Breast (tissue), 4 donors: ENCODE measurements around the genes VPS45, PRPF3, PIP5K1A, ZNF687 and RFX5.

- PRO-cap, 3 experiments = peak in 1 of 3 experiments; most common plus-strand start chr1:150009898 (in 1); most common minus-strand start chr1:150009725 (in 1)
- RRBS = 0% methylated on average over 4 of the region's 21 CpGs
Observed at GRCh38 chr1:150009261-150010117, 1.0 kb downstream of the OTUD7B start.

- PRO-cap, 3 experiments = peak in 3 of 3 experiments; most common plus-strand start chr1:150067738 (in 2); most common minus-strand start chr1:150067653 (in 3)
- RRBS = 2% methylated on average over 20 of the region's 54 CpGs
Observed at GRCh38 chr1:150067064-150068231, at the start of gene VPS45. Gene VPS45 (plus strand): TSS chr1:150067776.

GRCh38 chr1:150321322-150322390 is at the start of gene PRPF3:
Gene PRPF3 (plus strand): TSS chr1:150321533.
- PRO-cap, 3 experiments = peak in 3 of 3 experiments; most common plus-strand start chr1:150321488 (in 3); most common minus-strand start chr1:150321423 (in 3)
- RRBS = 1% methylated on average over 11 of the region's 47 CpGs

DNA sequence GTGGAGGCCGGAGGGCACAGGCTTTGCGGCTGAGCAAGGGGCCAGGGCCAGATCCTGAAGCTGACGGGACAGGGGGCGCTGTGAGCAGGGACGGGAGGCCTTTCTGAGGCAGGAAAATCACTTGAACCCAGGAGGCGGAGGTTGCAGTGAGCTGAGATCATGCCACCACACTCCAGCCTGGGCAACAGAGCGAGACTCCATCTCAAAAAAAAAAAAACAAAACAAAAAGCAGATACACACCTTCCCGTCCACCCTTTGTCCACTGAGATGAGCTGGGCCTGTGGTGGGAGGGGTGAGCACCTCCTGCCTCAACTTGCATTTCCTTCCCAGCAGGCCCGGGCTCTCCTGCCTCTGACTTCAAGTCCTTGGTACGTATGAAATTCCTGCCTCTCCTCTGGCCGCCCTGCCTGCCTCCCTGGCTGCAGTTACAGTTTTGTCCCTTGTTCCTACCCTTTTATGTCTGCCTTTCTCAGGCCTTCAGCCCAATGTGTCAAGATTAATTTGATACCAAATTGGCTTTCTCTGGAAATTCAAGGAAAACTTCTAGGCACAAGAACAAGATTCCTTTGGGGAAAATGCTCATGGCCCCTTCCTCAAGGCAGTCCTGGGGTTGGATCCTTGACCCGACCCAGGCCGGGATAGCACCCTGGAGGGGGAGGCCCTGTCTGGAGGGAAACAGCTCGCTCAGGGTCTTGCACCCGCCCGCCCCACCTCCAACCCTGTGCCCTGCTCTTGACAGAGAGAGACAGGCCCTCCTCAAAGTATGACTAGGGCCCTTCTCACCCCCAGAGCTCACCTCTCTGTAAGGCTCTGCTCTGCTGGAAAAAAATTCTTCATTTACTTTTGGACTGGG is 11.2 kb upstream of the ADAMTSL4 start:
- PRO-cap, 3 experiments = no peak in any of the 3 experiments
- RRBS = no CpG with 5 or more reads among the region's 16 CpGs

GRCh38 chr1:150550584-150551489 is 1.6 kb downstream of the ADAMTSL4 start:
- PRO-cap, 3 experiments = no peak in any of the 3 experiments
- RRBS = 31% methylated on average over 5 of the region's 15 CpGs

- PRO-cap, 3 experiments = peak in 1 of 3 experiments; most common minus-strand start chr1:150566720 (in 1)
- RRBS = no CpG with 5 or more reads among the region's 7 CpGs
Observed at GRCh38 chr1:150566621-150567032, 12.8 kb downstream of the MCL1 start.

GRCh38 chr1:150582479-150583111 is 3.2 kb upstream of the MCL1 start:
- PRO-cap, 3 experiments = no peak in any of the 3 experiments
- RRBS = no CpG with 5 or more reads among the region's 3 CpGs

DNA sequence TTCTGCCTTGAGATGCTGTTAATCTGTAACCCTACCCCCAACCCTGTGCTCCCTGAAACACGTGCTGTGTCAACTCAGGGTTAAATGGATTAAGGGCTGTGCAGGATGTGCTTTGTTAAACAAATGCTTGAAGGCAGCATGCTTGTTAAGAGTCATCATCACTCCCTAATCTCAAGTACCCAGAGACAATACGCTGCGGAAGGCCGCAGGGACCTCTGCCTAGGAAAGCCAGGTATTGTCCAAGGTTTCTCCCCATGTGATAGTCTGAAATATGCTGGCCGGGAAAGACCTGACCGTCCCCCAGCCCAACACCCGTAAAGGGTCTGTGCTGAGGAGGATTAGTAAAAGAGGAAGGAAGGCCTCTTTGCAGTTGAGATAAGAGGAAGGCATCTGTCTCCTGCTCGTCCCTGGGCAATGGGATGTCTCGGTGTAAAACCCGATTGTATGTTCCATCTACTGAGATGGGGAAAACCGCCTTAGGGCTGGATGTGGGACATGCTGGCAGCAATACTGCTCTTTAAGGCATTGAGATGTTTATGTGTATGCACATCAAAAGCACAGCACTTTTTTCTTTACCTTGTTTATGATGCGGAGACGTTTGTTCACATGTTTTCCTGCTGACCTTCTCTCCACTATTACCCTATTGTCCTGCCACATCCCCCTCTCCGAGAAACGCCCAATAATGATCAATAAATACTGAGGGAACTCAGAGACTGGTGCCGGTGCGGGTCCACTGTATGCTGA is 5.8 kb upstream of the ENSA start:
- PRO-cap, 3 experiments = no peak in any of the 3 experiments
- RRBS = no CpG with 5 or more reads among the region's 17 CpGs

- PRO-cap, 3 experiments = peak in 2 of 3 experiments; most common plus-strand start chr1:150977530 (in 2); most common minus-strand start chr1:150977425 (in 1)
- RRBS = 39% methylated on average over 5 of the region's 12 CpGs
Observed at GRCh38 chr1:150976850-150977823, 2.5 kb upstream of the CERS2 start.

- PRO-cap, 3 experiments = no peak in any of the 3 experiments
- RRBS = no CpG with 5 or more reads among the region's 16 CpGs
Observed at GRCh38 chr1:151008891-151009455, 724 bp downstream of the PRUNE1 start.

- PRO-cap, 3 experiments = peak in 1 of 3 experiments; most common minus-strand start chr1:151052041 (in 1)
- RRBS = no CpG with 5 or more reads among the region's 9 CpGs
Observed at GRCh38 chr1:151051046-151052333, 3.9 kb downstream of the C1orf56 start.

- PRO-cap, 3 experiments = no peak in any of the 3 experiments
- RRBS = no CpG with 5 or more reads among the region's 4 CpGs
Observed at GRCh38 chr1:151054195-151054797, 5.1 kb downstream of the CDC42SE1 start.

GRCh38 chr1:151198485-151199424 is at the start of gene PIP5K1A:
Gene PIP5K1A (plus strand): TSS chr1:151198552.
- PRO-cap, 3 experiments = peak in 3 of 3 experiments; most common plus-strand start chr1:151198575 (in 3); most common minus-strand start chr1:151198856 (in 2)
- RRBS = 1% methylated on average over 14 of the region's 59 CpGs

DNA sequence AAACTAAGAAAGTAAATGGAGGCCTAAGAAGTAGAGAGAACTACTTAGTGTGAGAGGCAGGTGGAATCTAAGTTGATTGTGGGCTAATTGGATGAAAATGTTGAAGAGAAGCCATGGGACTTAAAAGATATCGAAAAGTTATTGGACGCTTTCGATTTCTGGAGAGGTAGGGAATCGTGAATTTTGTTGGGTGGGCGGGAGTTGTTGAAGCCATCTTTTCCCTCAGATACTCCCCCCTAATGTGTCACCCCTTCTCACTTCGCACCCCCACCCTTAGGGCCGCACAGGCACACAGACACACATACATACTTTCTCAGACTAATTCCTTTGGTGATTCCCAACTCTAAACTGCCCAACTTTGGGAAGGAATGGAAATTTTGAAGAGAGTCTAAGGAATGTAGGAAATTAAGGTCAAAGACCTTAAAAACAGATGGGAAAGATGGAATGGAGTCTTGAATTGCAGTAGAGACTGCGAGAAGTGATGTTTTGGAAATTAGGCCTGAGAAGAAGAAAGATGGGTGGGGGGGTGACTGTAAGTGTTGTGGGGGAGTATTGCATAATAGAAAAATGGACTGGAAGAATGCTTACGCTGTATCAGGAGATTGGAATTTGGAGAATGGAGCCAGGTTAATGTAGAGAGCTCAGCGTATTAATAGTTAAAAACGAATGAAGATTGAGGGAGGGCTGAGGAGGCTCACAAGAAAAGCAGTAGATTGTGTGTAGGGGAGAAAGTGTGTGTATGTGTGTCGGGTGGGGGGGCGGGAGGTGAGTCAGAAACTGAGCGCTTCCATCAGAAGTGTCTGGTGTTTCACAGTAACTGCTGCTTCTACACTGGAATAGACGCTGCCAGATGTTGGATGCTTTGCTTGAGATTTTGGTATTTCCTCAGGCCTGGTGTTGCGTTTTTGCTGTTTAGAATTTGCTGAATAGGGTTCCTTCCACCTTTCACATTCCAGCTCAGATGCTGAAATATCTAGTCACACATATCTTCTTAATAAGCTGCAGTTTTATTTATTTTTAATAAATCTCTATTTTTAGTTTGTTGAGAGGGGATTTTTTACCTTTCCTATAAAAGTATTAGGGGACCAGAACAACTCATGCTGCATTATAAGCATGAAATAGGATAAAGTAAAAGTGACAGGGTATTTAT is 1.7 kb downstream of the PIP5K1A start:
- PRO-cap, 3 experiments = peak in 2 of 3 experiments; most common plus-strand start position 600 of the sequence (in 1); most common minus-strand start position 483 of the sequence (in 2)
- RRBS = no CpG with 5 or more reads among the region's 16 CpGs

- PRO-cap, 3 experiments = peak in 3 of 3 experiments; most common plus-strand start chr1:151282550 (in 2); most common minus-strand start chr1:151282388 (in 3)
- RRBS = 2% methylated on average over 33 of the region's 84 CpGs
Observed at GRCh38 chr1:151282026-151283061, at the start of gene ZNF687. Gene ZNF687 (plus strand): TSS chr1:151282299.

- PRO-cap, 3 experiments = peak in 2 of 3 experiments; most common plus-strand start chr1:151327787 (in 1); most common minus-strand start chr1:151327630 (in 1)
- RRBS = 2% methylated on average over 2 of the region's 17 CpGs
Observed at GRCh38 chr1:151327504-151327932, 302 bp upstream of the PI4KB start.

GRCh38 chr1:151342352-151342970 is 4.6 kb downstream of the RFX5 start:
- PRO-cap, 3 experiments = no peak in any of the 3 experiments
- RRBS = no CpG with 5 or more reads among the region's 7 CpGs

GRCh38 chr1:151346214-151347436 is at the start of gene RFX5:
Gene RFX5 (minus strand): TSS chr1:151347252.
- PRO-cap, 3 experiments = peak in 3 of 3 experiments; most common plus-strand start chr1:151347040 (in 2); most common minus-strand start chr1:151347249 (in 3)
- RRBS = 2% methylated on average over 17 of the region's 41 CpGs

DNA sequence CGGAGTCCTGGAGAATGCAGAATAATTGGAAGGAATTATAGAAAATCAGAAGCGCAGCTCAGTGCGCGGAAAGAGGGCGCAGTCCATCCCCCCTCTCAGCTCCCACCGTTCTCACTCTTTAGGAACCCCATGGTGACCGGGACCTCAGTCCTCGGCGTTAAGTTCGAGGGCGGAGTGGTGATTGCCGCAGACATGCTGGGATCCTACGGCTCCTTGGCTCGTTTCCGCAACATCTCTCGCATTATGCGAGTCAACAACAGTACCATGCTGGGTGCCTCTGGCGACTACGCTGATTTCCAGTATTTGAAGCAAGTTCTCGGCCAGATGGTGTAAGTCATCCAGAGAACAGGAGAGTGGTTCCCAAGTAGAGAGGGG is 473 bp downstream of the PSMB4 start:
- PRO-cap, 3 experiments = no peak in any of the 3 experiments
- RRBS = no CpG with 5 or more reads among the region's 20 CpGs

GRCh38 chr1:151401710-151402213 is 2.4 kb downstream of the PSMB4 start:
- PRO-cap, 3 experiments = no peak in any of the 3 experiments
- RRBS = no CpG with 5 or more reads among the region's 2 CpGs